GM06990 (cell line): ENCODE measurements around a stretch of chr11.

DNA sequence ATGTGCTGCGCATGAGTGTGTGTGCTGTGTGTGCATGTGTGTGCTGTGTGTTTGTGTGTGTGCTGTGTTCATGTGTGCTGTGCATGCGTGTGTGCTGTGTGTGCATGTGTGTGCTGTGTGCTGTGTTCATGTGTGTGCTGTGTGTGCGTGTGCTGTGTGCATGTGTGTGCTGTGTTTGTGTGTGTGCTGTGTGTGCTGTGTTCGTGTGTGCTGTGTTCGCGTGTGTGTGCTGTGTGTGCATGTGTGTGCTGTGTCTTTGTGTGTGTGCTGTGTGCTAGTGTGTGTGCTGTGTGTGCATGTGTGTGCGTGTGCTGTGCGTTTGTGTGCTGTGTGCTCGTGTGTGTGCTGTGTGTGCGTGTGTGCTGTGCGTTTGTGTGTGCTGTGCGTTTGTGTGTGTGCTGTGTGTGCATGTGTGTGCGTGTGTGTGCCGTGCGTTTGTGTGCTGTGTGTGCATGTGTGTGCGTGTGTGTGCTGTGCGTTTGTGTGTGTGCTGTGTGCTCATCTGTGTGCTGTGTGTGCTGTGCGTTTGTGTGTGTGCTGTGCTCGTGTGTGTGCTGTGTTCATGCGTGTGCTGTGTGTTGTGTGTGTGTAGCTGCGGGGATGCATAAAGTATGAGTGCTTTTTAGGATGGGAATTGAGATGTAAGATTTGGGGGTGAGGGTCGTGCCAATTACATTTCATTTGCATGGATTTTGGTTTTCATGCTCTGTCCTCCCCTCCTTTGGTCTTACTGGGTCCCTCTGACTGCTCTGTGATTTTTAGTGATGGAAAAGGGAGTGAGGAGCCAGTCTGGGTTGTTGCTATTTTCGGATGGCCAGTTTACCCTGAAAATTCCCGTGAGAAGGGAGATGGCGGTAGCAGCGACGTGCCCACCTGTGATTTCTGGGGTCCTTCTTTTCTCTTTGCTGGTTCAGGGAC, 7.4 kb downstream of the IGF2 start:
- RRBS, result no CpG with 5 or more reads among the region's 27 CpGs

DNA sequence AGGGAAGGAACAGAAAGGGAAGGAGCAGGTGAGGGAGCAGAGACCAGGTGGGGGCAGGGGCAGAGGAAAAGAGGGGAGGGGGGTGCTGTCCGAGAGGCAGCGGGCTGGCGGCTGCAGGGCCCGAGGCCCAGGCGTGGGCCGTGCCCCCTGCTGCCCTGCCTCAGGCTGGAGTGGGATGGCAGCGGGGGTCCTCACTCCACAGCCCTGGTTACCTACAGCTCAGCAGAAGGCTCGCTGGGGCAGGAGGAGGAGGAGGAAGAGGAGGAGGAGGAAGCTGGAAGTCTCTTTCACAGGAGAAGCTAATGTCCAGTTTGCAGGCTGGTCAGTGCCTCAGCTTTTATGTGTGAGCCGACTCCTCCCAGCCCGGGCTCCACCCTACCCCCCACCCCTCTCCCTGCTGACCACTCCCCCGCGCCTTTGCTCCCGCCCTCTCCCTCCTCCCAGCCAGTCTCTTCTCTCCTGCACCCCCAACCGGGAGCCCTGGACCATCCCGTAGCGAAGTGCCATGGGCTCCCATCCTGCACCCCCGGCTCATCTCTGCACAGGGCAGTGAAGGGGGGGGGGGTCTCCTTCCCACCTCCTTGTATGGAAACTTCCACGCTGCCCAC, 2.1 kb downstream of the IGF2 start:
- RRBS, result 4% methylated on average over 5 of the region's 18 CpGs

- RRBS, result 6% methylated on average over 3 of the region's 9 CpGs
These were observed 4.5 kb downstream of the INS start for GRCh38 chr11:2156475-2156856.

DNA sequence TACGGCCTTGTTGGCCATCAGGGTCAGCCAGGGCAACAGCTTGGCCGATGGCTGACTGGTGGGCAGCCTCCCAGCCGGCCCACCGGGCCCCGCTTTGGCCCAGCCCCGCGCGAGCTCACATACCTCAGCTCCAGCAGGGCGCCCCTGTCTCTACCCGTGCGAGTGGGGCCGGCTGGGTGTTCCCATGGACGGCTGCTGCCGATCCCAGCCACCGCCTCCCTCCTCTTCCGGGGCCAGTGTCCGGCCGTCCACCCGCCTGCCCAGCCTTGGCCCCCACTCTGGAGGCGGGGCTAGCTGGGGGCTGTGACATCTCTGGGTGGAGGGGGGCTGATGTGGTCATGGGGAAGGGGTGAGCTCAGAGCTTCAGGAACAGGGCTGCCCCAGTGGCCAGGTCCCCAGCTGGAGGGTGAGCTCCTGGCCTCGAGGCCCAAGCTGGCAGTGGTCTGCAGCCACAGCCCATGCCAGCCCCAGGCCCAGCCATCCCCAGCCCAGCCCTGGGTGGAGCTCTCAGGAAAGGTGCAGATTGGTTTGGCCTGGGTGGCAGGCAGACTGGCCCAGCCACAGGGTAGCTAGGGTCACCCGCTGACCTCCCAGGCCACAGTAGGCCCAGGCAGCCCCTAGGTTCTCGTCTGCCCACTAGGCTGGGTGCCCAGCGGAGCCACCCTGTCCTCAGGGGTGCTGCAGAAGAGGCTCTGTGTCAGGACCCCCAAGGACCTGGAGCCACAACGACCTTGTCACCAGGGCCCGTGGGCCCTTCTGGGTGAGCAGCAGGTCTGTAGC, 2.7 kb downstream of the INS start:
- RRBS, result 53% methylated on average over 13 of the region's 26 CpGs

GRCh38 chr11:2210859-2211691, 39.5 kb upstream of the TH start:
- RRBS, result 21% methylated on average over 5 of the region's 21 CpGs

DNA sequence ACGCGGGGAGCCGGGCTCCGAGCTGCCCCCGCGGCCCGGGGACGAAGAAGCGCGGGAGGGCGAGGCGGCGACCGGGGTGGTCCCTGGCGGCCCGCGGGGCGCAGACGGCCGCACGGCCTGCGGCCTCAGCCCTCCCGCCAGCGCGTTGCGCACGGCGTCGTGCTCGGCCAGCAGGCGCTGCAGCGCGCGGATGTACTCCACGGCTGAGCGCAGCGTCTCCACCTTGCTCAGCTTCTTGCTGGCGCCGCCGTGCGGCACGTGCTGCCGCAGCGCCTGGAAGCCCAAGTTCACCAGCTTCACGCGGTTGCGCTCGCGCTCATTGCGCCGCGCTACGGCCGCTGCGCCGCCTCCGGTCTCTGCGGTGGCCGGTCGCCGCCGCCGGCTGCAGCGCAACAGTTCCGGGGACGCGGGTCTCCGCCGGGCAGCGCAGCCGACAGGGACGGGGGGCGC, 516 bp downstream of the ASCL2 start:
- RRBS, result 4% methylated on average over 13 of the region's 73 CpGs

DNA sequence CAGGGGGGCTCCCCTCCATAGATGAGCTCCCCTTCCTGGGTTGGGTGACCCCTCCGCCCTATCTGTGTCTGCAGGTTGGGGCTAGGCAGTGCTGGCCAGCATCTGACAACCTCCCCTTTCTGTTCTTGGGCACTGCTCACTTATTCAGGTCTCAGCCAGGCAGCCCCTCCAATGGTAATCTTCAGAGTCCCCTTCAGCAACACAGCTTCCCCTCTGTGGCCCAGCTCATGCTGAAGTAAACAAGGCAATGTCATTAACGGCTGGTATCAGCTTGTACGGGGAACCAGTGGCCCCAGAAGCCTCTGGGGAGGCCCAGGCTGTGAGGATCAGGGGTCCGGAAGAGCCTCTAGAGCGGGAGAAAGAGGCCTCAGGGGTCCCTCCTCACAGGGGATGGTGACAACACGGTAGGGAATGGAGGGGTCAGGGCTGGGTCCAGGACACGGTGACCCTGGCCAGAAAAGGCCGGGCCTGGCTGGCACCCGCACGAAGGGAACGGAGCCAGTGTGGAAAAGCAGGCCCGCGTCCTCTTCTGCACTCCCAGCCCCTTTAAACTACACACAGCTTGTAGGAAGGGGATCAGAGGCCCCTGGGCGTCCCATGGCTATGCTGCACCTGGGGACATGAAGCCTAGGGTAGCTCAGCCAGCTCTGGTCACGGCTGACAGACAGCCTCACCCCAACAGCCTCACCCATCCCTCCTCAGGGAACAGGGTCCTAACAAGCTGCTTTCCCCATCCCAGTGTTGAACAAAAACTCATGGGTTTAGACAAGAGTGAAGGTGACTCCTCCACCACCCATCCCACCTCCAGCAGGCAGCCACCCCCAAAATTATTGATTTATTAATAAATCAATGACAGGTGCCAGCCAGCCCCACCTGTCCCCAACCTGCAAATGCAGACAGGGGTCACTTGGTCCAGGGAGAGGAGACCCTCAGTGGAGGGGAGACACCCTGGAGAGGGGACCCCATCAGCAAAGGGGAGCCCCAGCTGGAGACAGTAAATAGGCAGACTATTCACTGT, 9.3 kb upstream of the CD81 start:
- RRBS, result 21% methylated on average over 2 of the region's 15 CpGs

DNA sequence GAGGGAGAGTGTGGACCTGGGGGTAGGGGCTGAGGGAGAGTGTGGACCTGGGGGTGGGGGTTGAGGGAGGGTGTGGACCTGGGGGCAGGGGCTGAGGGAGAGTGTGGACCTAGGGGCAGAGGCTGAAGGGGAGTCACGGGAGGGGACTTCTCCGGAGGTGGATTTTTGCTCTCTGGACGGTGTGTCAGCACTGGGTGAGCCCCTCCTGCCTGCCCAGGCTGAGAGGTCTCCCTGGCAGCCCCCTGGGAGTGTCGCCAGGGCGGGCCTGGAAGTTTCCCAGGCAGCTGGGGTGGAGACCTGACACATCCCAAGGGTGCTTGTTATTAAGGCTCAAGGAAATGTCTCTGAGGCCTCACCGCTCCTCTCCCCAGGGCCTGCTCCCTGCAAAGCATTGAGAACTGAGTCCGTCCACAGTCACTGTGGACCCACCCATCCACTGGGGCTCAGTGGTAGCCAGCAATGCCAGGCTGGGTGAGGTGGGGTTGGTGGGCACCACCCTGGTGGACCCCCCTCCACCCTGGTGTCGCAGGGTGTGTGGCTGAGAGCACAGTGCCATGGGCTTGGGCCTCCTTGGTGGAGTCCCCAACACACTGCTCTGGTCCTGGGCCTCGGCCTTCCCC, 2.4 kb downstream of the CD81 start:
- RRBS, result no CpG with 5 or more reads among the region's 9 CpGs

GRCh38 chr11:2385648-2386232, 8.6 kb downstream of the CD81 start:
- RRBS, result 7% methylated on average over 5 of the region's 23 CpGs

DNA sequence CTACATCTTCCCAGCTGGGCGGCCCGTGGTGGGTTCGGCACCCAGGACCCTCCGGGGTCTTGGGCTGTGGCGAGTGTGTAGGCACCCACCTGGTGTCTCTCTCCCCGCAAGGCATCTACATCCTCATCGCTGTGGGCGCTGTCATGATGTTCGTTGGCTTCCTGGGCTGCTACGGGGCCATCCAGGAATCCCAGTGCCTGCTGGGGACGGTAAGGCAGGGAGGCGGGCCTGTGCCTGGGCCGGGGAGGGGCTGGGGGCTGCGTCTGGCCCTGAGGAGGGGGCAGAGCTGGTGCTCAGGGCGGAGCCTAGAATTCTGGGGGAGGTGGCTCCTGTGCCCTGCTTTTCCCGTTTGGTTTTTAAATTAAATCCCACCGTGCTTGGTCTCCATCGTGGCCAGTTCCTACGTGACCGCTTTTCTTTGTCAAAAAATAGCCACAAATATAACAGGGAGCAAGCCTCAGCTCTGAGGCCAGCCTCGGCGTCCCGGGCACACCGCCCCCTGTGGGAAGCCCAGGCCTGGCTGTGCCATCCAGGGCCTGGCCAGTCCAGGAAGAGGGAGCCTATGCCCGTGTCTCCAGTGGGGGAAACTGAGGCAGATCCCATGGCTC, 6.5 kb upstream of the TSSC4 start:
- RRBS, result no CpG with 5 or more reads among the region's 25 CpGs

DNA sequence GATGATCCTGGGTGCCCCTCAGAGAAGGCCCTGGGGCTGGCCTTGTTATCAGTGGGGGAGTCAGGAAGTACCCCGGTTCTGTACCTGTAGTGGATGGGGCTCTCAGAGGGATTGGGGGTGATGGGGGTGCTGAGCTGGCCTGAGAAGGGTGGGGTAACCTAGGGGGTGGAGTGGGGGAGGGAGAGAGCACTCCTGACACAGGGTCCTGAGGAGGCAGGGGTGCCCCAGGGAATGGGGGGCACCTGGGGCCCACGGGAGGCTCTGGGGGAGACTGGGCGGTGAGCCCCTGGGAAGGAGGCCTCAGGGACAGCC, 122.0 kb downstream of the KCNQ1 start:
- RRBS, result no CpG with 5 or more reads among the region's 3 CpGs

GRCh38 chr11:2655935-2656827, 211.4 kb downstream of the KCNQ1 start:
- RRBS, result no CpG with 5 or more reads among the region's 5 CpGs

DNA sequence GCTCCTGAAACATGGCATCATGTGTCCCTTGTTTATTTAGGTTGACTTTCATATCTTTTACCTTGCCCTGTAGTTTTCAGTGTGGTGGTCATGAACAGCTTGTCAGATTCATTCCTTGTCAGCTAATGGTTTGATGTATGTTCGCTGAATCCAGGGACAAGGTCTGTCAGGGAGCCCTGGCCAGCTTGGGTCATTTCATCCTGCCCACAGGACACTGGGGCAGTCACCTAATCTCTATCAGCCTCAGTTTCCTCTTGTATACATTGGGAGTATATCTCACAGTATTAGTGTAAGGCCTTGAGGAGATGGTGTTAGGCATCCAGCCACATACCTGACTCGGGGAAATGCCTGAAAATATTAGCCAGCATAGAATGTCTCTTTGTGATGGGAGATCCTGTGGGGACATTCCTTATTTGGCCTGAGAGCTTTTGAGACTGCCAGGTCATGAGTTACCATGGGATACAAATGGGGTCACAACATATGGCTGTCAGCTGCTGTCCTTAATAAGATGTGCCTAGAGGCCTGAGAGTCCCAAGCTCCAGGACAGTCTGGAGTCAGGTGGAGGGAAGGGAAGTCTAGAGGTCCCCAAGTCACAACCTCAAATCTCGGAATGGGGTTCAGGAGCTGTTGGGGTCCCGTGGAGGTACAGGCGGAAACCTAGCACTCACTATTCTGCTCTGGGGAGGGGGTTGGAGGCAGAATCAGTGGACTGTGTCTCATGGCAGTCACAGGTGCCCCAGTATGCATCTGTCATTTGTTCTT, 216.0 kb downstream of the CDKN1C start:
- RRBS, result no CpG with 5 or more reads among the region's 5 CpGs

DNA sequence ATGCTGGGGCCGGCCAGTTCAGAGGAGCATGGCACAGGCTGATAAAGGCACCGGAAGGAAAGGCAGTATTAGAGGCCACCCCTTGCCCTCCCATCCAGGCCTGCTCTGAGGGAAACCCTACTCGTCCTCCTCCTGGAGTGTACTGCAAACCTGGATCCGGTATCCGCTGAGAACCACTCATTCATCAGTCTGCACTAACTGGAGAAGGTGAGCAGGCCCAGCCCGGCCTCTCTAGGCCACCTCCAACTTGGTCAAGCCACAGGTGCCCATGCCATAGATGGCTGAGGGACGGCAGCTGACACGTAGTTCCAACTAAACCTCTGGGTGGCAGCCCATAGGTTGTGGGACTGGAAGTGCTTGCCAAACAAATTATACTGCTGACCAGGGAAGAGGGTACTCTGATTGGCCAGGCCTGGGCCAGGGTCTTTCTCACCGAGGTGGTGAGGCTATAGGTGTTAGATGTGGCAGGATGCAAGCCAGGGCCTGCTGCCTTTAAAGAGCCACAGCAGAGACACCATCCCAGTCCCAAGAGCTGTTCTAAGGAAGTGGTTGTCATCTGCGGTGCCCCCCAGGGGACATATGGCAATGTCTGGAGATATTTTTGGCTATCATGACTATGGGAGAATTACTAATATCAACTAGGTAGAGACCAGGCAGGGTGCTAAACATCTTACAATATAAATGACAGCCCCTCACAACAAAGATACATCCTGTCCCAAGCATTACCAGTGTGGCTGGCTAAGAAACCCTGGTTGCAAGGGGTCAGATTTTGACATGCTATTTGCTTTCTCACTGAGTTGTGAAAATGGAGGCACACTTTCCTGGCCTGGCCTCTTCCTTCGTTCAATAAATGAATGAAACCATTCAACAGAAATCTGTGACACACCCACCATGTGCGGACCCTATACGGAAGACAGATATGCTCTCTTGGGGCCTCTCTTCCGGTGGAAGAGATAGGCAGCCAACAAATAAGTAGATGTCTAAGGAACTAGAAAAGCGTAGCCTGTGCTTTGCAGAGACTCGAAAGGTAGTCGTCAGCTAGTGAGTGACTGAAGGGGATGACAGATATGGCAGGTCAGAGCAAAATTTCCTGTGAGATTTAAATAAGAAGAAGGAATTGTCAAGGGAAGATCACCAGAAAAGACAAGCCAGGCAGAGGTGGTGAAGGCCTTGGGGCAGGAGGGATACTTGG, 191.4 kb downstream of the CDKN1C start:
- RRBS, result 46% methylated on average over 4 of the region's 17 CpGs

- RRBS, result no CpG with 5 or more reads among the region's 5 CpGs
These were observed 189.3 kb downstream of the CDKN1C start for GRCh38 chr11:2696211-2696823.

GRCh38 chr11:2698735-2699566, 186.6 kb downstream of the CDKN1C start:
- RRBS, result 42% methylated on average over 10 of the region's 50 CpGs

- RRBS, result no CpG with 5 or more reads among the region's 8 CpGs
These were observed 143.8 kb downstream of the CDKN1C start for GRCh38 chr11:2741798-2742201.

DNA sequence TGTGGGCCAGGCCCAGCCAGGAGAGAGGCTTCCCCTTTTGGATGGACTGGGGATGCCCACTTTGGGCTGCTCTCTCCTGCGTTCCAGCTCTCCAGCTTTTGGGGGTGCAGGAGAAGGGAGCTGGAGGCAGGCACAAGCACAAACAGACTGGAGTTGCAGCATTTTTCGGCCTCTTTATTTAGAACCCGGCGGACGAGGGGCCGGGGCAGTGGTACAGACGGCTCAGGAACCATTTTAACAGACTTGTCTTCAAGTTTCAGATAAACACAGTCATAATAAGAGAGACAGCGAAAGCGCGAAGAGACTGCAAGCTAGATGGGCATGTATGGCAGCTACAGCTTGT, 2.5 kb downstream of the CDKN1C start:
- RRBS, result no CpG with 5 or more reads among the region's 10 CpGs

DNA sequence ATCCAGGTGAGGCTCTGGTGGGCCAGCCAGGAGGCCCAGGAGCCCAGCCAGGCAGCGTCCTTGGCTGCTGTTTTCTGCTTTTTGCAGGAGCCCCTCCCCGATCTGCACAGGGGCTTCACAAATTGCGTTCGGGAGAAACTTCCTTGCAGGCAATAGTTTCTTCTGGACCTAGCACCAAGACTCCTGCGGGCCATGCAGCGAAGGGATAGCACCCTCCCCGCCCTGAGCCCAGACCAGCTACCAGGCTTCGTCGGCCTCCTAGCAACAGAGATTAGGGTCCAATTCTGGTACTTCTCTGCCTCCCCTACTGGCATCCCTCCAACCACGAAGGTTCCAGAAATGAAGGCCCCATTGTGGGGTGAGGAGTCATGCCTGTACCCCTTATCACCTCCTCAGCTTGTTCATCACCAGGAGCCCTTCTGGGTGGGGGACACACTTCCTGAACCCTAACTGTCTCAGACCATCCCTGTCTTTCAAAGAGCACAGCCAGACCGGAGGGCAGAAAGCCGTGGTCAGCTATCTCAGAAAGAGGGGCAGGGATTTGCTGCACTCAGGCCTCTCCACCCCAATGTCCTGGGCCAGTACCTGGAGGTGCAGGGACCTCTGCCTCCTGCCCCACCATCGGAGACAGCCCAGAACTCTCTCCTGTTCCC, 1.8 kb downstream of the PHLDA2 start:
- RRBS, result no CpG with 5 or more reads among the region's 13 CpGs

DNA sequence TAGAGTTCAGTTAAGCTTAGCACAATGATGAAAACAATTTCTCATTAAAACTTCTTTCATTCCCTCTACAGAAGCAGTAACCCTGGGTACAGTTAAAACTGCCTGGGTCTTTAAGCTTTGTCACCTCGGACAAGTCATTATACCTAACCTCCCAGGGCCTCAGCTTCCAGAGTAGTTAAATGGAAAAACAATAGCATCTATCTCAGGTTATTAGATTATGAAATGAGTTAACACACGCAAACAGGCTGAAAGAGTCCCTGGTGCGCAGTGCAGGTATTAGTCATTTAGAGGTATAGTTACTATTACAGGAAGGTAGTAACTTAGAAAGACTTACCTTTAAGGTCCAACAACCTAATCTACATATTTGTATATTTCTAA, 1.6 kb downstream of the NAP1L4 start:
- RRBS, result no CpG with 5 or more reads among the region's 3 CpGs